Mucosa of descending colon (tissue), 1 donor: ENCODE measurements around the gene BLM.

DNA sequence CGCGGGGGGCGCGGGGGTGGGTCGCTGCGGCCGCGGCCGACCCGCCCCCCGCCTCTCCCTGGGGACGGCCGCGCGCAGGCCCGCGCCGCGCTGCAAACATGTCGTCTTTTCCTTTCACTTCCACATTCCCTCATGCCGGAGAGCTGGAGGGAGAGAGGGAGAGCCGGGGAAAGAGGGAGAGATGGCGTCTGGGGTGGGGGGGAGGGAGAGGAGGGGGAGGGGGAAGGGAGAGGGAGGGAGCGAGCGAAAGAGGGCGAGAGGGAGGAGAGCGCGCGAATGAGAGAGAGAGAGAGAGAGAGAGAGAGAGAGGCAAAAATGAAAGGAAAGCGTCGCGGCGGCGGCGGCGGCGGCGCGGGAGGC is 545 bp downstream of the ZNF710 start:
- PRO-cap: bidirectional peak, plus-strand start at position 117 of the sequence, minus-strand start at position 110 of the sequence; bidirectional peak, plus-strand start at position 246 of the sequence, minus-strand start at position 183 of the sequence; bidirectional peak, plus-strand start at position 312 of the sequence, minus-strand start outside the sequence

GRCh38 chr15:90061910-90062982 is 40.0 kb downstream of the IDH2 start:
- PRO-cap: unidirectional peak, minus-strand start at chr15:90062034; bidirectional peak, plus-strand start at chr15:90062647, minus-strand start at chr15:90062474

GRCh38 chr15:90075105-90076541 is 26.6 kb downstream of the IDH2 start:
- PRO-cap: no peak

DNA sequence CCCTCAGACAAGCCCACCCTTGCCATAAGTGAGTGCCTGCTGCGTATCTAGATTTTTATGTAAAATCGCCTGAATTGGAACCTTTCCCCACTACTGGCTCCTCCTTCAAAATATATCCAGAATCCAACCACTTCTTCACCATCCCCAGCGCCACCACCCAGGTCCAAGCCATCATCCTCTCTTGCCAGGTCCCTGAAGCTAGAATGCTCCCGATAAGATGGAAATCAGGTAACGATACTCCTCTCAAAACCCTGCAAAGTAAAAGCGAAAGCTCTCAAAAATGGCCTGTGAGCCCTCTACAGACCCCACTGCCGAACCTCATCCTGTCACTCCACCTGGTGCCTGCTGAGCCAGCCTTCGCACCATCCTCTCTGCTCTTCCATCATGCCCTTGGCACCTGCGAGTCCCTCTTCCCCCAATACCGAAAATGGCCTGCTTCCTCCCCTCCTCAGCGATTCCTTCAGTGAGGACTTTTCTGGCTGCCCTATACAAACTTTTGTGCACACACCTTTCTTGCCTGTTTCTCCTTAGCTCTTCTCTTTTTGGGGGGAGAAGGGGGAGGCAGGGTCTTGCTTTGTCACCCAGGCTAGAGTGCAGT is 3.2 kb downstream of the IDH2 start:
- PRO-cap: bidirectional peak, plus-strand start at position 329 of the sequence, minus-strand start at position 205 of the sequence

- PRO-cap: unidirectional peak, plus-strand start at chr15:90143386; unidirectional peak, plus-strand start at chr15:90143422
Measured at GRCh38 chr15:90143143-90143745, 41.0 kb upstream of the IDH2 start.

GRCh38 chr15:90190977-90191636 is 10.0 kb upstream of the SEMA4B start:
- PRO-cap: bidirectional peak, plus-strand start at chr15:90191238, minus-strand start at chr15:90191102

- PRO-cap: bidirectional peak, plus-strand start at chr15:90202151, minus-strand start at chr15:90202070
Measured at GRCh38 chr15:90201834-90203024, 1.1 kb downstream of the SEMA4B start.

- PRO-cap: no peak
Measured at GRCh38 chr15:90209624-90210389, 8.7 kb downstream of the SEMA4B start.

- PRO-cap: no peak
Measured at GRCh38 chr15:90217060-90217467, 15.9 kb downstream of the SEMA4B start.

- PRO-cap: no peak
Measured at GRCh38 chr15:90223438-90224102, 10.2 kb downstream of the CIB1 start.

DNA sequence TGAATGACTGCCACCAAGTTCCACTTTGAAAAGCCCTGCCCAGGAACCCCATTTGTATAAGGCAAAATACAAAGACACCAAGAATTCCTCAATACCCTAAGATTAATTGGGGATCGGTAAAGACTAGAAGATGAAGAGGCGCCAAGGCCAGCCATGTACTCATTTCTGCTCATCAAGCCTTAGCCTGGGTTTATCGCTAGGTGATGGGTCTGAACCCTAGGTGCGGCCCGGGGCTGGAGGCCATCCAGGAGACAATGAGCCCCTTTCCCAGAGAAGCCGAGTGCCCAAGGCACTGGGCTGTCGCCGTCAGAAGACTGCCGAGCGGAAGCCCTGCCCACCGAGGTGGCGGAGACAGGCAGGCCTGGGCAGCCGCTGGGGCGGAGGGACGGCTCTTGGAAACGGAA is 428 bp upstream of the NGRN start:
- PRO-cap: no peak

- PRO-cap: unidirectional peak, minus-strand start at chr15:90266678
Measured at GRCh38 chr15:90266557-90267097, 1.2 kb downstream of the NGRN start.

GRCh38 chr15:90293327-90294037 is 28.0 kb downstream of the NGRN start:
- PRO-cap: bidirectional peak, plus-strand start at chr15:90293658, minus-strand start at chr15:90293561

- PRO-cap: unidirectional peak, minus-strand start at chr15:90382758
Measured at GRCh38 chr15:90382632-90382940, 5.5 kb upstream of the IQGAP1 start.

DNA sequence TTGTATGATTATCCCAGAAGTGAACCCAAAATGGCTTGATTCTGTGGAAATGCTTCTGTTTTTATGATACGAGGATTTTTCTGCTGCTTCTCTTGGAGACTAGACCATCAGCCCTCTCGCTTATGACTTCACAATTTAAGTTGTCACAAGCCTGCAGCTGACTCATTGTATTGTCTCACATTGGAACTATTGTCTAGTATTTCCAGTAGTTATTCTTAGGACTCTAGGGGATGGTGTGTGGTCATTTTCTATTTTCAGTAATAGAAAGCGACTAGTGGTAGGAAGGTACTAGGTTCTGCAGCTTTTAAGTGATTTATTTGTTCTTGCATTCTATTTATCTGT is 66.4 kb upstream of the CRTC3 start:
- PRO-cap: no peak

DNA sequence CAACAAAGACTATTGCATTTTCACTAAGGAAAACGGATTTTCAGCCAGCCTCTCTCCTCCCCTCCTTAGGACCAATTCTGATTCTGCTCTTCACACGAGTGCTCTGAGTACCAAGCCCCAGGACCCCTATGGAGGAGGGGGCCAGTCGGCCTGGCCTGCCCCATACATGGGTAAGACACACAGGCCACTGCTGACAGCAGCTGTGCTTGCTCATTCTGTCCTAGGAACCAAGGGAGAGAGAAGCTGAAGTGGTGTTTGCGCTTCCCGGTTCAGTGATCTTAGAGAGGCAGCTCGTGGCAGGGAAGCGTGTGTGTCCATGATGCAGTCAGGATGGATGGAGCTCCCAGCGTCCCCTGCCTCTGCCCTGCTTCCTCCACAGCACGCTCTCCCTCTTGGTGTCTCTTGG is 77.6 kb downstream of the CRTC3 start:
- PRO-cap: no peak

DNA sequence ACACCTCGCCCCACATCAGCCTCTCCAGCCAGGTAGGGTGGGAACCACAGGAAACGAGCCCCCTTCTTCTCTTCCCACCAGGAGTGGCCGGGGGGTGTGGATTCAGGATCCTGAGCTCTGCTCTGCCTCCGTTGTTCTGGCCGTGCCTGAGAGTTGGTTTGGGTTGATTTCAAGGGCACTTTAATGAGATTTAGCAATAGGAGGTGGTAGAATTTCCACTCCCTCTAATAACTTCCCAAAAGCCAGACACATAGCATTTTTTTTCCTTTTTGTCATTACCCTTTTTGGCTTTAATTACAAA is 56.2 kb upstream of the BLM start:
- PRO-cap: no peak

DNA sequence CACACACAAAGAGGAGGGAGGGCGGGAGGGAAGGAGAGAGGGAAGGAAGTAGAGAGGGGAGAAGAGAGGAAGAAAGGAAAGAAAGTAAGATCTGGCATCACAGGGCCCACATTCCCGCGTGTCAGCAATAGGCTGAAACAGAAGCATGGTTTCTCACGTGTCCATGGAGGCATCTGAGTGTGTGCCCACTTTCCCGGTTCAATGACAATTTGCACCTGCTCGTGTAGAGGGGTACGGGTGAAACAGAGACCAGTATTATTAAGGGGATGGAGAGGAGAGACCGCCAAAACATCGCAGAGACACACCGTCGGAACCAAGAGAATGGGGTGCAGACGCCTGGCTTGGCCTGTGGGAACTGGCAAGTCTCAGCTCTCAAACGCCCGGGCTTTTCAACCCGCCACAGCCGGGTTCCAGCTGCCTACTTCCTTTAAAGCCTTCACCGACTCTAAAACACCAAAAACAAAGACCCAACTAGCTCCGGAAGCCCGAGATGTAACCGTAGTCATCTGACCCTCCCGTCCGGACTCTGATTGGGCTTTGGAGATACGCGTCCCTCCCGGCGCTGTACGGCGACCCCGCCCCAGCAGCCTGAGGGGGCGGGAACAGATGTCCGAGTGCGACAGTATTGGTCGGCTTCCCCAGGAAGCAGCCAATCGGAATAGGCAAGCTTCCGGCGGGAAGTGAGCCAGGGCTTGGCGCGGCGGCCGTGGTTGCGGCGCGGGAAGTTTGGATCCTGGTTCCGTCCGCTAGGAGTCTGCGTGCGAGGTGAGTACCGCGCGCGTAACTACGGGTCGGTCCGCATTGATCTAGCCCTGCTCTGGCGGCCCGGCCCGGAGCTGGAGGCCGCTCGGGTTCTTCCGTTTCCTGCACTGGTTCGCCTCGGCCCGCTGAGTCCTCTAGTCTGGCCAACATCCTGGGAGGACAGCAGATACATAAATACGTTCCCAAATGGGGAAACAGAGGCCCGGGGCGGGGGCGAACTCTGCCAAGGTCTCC is at the start of gene BLM:
Gene BLM, plus strand, starts transcription at position 671 of the 996 bp plus-strand sequence.
- PRO-cap: bidirectional peak, plus-strand start at position 749 of the sequence, minus-strand start at position 447 of the sequence

DNA sequence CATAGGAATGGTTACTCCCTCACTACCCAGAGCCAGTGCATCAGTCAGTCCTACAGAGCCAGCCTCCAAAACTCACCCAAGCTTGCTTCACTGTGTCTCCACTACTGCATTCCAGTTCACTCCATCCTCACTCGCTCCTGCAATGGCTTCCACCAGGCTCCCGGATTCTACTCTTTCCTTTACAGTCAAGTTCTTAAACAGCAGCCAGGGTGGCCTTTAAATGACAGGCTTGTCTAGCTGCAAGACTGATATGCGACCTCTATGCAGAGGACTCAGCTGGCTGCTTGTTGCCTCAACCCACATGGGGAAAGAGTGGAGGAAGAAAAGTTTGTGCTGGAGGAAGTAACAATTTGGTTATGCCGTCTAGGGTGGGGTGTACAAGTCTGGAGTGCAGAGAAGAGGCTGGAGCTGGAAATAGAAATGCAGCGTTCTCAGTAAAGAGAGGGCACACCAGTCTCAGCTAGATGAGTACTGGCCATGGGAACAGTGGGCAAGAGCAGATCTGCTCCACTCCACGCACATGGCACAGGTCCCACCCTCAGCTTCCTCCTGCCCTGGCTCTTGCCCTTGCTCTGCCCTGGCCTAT is 60.0 kb upstream of the FURIN start:
- PRO-cap: no peak

DNA sequence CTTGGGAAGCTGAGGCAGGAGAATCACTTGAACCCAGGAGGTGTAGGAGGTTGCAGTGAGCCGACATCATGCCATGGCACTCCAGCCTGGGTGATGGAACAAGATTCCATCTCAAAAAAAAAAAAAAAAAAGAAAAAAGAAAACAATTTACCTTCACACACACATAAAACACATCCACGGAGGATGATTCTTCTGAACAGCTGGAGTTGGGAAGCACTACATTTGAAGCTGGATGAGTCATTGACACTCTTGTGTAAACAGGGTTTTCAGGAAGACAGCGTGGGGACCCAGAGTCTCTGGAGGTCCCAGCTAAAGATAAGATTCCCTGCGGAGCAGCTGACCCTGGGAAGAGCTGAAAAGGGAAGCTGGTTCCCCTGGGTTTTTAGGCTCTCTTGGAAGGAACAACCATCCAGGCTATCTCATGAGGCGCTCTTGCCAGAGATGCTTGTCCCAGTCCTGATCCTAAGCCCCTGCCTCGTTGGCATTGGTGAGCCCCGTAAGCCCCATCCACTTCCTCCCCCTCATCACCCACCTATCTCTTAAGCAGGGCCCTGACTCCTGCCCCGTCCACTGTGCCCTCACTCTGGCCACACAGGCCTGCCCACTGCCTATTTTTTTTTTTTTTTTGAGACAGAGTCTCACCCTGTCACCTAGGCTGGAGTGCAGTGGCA is 32.0 kb upstream of the FURIN start:
- PRO-cap: no peak